Measurements from ENCODE around the gene HERPUD2.

DNA sequence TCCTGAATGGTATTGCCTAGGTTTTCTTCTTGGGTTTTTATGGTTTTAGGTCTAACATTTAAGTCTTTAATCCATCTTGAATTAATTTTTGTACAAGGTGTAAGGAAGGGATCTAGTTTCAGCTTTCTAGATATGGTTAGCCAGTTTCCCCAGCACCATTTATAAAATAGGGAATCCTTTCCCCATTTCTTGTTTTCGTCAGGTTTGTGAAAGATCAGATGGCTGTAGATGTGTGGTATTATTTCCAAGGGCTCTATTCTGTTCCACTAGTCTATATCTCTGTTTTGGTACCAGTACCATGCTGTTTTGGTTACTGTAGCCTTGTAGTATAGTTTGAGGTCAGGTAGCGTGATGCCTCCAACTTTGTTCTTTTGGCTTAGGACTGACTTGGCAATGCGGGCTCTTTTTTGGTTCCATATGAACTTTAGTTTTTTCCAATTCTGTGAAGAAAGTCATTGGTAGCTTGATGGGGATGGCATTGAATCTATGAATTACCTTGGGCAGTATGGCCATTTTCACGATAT, 33.9 kb downstream of the HERPUD2 start:
- PRO-cap: no peak

- PRO-cap: no peak
Measured at GRCh38 chr7:35664175-35665003, 30.5 kb downstream of the HERPUD2 start.

DNA sequence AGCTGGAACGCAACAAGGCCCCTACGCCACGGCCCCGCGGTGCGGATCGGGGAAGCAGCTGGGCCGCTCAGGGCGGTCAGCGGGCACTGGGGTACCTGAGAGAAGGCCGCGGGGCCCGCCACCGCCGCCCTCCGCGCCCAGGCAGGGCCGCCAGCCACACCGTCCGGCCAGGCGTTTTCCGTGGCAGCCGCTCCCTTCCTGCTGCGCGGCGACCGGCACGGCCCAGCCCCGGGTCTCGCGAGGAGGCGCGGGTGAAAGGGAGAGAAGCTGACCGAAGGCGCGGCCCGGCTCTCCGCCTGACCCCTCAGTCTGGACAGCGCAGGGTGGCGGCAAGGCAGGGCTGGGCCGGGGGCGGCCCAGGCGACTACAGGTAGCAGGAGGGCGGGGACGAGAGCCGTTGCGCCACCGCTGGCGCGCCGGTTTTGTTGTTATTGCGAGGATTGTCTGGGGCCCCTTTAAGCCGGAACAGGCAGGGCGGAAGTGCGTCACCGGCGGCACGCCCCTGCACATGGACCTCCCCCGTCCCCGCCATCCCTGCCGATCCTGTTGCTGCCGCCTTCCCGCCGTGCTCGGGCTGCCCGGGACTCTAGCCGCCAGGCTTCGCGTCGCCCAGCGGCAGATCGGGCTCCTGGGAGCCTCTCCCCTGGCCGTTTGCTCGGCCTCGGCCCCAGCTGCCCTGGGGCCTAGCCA, at the start of gene HERPUD2:
TSS of gene HERPUD2 (minus strand) at position 430 of the 690 bp plus-strand sequence.
- PRO-cap: bidirectional peak, plus-strand start at position 240 of the sequence, minus-strand start at position 213 of the sequence; bidirectional peak, plus-strand start at position 540 of the sequence, minus-strand start at position 433 of the sequence

- PRO-cap: no peak
Measured at GRCh38 chr7:35725129-35725774, 30.3 kb upstream of the HERPUD2 start.

DNA sequence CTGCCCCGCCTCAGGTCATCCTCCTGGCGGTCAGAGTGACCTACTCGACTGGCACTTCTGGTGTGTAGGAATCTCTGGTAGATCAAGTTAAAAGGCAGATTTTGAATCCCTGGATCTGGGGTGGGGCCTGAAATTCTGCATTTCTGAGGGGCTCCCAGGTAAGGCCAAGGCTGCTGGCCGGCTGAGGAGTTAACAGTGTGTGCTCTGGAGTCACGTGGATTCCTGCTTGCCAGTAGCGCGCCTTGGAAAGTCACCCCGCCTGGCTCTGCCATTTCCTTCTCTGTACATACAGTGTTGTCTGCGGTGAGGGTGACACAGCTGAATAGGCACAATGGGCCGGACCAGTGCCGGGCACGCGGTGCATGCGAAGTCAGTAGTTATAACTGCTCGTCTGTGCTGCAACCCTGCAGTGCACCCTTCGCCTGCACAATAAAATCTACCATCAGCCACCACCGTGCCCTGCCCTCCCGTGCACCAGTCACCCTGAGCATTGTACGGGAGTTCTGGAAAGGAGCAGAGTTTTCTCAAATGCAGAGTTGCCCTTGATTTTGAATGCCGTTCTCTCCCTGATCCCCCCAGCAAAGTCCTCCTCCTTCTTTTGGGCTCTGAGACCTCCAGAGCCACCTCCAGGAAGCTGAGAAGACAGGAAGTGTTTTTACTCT, 67.9 kb upstream of the EEPD1 start:
- PRO-cap: no peak

DNA sequence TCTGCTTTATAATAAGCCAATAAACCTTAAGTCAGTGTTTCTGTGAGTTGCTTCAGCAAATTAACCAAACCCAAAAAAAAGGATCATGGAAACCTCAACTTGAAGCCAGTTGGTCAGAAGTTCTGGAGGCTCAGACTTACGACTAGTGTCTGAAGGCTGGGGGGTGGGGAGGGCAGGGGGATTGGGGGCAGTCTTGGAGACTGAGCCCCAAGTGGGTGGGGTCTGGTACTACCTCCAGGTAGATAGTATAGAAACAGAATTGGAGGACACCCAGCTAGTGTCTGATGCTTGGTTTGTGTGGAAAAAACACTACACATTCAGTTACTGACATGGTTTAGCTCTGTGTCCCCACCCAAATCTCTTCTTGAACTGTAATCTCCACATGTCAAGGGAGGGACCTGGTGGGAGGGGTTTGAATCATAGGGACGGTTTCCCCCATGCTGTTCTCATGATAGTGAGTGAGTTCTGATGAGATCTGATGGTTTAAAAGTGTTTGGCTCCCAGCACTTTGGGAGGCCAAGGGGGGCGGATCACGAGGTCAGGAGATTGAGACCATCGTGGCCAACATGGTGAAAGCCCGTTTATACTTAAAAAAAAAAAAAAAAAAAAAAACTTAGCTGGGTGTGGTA, 19.8 kb downstream of the EEPD1 start:
- PRO-cap: no peak

- PRO-cap: no peak
Measured at GRCh38 chr7:36219217-36220093, 66.4 kb downstream of the EEPD1 start.

DNA sequence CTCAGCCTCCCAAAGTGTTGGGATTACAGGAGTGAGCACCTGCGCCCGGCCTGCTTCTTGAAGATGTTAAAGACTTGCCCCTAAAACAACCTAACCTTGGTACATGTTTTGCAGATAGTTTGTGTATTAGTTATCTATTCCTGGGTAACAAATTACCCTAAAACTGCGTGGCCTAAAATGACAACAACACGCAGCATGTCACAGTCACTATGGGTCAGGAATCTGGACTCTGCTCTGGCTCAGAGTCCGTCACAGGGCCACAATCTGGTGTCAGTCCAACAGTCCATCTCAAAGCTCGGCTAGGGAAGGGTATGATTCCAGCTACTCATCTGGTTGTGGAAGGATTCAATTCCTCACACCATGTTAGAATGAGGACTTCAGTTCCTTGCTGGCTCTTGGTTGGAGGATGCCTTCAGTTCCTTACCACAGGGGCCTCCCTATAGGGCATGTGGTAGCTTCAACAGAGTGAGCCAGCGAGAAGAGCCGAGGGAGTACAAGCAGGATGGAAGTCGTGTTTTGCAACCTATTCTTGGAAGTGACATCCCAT, 71.2 kb downstream of the ANLN start:
- PRO-cap: no peak

DNA sequence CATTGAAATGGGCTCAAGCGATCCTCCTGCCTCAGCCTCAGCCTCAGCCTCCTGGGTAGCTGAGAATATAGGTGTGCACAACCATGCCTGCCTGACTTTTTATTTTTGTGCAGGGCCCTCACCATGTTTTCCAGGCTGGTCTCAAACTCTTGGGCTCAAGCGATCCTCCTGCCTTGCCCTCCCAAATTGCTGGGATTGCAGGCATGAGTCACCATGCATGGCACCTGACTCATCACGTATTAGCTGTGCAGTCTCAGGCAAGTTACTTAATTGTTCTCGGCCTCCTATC, 117.1 kb downstream of the ANLN start:
- PRO-cap: no peak

DNA sequence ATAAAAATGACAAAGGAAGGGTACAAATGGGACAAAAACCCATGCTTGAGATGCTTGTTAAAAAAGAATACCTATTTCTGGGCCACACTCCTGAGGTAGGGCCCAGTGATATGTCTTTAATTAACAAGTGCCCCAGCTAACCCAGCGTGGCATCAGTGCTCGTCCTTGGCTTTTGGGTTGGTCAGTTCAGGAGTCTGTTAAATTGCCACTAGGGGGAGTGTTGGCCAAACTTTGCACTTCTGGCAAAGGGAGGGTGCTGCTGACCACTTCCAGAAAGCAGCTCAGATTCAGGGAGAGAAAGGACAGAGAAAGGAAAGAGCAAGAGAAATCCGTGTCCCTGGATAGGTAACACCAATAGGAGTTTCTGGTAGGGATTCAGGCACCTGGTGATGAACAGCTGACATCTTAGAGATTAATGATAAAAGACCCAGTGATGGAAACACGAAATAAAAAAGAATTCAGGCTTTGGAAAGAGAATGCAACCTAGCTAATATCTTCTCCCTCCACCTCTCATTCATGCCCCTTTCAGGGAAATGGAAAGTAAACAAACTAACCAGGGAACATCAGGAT, 243.1 kb upstream of the AOAH start:
- PRO-cap: no peak

- PRO-cap: no peak
Measured at GRCh38 chr7:37052606-37053132, 328.4 kb upstream of the AOAH start.

DNA sequence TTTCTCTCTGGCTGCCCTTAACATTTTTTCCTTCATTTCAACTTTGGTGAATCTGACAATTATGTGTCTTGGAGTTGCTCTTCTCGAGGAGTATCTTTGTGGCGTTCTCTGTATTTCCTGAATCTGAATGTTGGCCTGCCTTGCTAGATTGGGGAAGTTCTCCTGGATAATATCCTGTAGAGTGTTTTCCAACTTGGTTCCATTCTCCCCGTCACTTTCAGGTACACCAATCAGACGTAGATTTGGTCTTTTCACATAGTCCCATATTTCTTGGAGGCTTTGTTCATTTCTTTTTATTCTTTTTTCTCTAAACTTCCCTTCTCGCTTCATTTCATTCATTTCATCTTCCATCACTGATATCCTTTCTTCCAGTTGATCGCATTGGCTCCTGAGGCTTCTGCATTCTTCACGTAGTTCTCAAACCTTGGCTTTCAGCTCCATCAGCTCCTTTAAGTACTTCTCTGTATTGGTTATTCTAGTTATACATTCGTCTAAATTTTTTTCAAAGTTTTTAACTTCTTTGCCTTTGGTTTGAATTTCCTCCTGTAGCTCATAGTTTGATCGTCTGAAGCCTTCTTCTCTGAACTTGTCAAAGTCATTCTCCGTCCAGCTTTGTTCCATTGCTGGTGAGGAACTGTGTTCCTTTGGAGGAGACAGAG, 280.8 kb downstream of the ELMO1 start:
- PRO-cap: no peak

GRCh38 chr7:37336279-37336796, 112.3 kb downstream of the ELMO1 start:
- PRO-cap: bidirectional peak, plus-strand start at chr7:37336515, minus-strand start at chr7:37336357

DNA sequence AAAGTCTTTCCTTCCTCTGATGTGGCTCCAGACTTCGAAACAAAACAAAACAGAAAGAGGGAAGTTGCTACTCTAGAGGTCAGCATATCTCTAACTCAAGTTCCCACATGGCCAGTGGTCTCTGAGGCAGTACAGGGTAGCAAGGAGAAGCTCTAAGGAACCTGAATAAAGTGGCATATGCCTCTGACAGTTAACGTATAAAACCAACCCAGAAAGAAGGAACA, 56.6 kb downstream of the ELMO1 start:
- PRO-cap: no peak

DNA sequence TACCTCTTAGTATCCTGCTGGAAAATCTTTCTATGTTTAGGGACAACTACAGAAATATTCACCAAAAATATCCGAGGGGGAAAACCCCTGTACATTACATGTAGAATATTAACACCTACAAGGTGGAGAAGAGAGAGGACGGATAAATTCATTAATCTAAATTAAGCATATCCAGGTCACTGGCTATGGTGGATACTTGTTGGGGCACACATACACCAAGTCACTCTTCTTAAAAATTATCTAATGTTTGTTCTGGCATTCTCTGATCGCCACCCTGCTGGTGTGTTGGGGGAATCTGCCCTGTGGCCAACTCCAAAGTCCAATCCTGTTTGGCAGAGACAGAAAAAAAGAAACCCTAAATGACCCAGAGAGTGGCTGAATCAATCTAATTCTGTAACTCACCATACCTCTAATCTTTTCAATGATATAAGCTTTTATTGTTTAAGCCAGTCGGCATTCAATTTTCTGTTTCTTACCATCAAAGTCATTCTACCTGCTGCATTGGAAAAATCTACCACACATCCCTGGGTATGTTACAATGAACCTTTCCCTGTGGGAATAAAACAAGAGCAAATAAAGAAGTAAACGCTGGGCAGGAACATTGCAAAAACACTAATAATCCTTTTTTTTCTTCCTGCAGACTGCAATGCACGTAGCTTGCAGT, 34.3 kb downstream of the ELMO1 start:
- PRO-cap: no peak

DNA sequence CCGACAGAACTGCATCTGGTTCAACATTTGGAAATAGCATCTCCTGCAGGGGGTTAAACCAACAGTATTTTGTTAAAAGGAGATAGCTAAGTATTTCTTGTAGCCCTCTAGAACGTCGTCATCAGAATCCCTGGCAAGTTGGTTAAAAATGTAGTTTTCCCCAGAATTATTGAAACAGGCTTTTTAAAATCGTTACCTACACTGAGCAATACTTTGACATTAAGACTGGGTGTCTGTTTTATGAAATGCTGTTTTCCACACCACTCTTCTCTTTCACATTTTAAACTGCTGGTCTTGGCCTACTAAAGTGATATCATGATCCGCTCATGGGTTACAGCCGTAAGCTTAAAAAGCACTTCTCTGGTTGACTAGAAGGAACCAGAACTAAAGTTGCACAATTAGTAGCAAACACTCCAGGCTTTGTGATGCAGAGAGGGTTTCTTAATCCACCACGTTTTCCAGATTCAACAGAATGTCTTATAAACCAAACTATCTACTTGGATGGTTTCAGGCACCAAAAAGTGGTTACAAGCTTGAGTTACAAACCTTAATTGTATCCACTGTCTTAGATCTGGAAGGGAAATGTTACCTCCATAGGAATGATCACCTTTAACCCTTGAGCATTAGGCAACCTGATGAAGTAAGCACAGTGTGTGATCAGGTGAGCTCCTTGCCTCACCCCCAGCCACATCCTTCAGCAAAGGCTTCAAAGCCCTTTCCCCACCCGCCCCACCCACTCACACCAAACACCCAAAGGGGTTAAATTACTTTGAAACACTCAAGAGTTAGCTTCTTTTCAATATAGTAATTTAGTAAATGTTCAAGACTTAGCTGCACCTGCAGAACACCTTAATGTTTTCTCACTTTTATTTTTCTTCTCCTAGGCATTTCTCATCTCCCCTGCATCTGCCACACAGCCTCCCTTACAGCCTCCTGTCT, 3.5 kb downstream of the ELMO1 start:
- PRO-cap: no peak

DNA sequence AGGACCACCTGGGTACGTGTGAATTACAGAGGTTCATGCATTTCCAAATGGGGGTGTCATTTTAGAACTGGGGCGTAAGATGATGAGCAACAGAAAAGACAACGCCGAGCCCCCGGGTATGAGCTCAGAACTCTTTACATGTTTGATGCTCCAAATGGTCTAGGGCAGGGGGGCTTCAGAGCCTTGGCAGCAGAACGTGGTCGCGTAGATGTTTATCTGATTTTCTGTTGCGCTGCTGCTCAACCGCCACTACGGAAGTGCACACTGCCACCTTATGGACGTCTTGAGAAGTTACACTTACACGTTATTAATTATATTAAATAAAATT, 15.0 kb upstream of the NME8 start:
- PRO-cap: no peak

DNA sequence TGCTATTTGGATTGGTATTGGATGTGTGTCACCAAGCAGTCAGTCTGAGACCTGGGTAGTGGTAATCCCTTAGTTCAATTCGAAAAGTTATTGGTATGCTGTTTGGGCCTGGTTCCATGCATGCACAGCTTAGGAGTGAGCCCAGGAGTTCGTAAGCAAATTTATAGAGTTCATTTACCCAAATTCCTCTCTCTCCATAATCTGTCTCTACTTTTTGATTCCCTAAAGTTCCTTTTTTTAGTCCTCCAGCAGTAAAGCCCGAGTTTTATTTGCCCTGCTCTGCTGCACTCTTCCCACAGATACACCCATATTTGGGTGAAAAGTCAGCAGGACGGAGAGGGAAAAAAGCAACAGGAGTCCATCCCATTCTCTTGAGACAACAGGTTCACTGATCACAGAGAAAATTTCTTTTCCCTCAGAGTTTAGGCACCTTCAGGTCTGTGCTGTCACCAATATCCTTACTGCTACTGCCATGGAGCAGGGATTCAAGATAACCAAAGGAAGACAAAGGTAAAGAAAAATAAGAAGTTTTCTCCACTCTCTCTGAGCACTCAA, 82.5 kb downstream of the EPDR1 start:
- PRO-cap: no peak

- PRO-cap: no peak
Measured at GRCh38 chr7:38215625-38216252, 37.7 kb downstream of the STARD3NL start.

DNA sequence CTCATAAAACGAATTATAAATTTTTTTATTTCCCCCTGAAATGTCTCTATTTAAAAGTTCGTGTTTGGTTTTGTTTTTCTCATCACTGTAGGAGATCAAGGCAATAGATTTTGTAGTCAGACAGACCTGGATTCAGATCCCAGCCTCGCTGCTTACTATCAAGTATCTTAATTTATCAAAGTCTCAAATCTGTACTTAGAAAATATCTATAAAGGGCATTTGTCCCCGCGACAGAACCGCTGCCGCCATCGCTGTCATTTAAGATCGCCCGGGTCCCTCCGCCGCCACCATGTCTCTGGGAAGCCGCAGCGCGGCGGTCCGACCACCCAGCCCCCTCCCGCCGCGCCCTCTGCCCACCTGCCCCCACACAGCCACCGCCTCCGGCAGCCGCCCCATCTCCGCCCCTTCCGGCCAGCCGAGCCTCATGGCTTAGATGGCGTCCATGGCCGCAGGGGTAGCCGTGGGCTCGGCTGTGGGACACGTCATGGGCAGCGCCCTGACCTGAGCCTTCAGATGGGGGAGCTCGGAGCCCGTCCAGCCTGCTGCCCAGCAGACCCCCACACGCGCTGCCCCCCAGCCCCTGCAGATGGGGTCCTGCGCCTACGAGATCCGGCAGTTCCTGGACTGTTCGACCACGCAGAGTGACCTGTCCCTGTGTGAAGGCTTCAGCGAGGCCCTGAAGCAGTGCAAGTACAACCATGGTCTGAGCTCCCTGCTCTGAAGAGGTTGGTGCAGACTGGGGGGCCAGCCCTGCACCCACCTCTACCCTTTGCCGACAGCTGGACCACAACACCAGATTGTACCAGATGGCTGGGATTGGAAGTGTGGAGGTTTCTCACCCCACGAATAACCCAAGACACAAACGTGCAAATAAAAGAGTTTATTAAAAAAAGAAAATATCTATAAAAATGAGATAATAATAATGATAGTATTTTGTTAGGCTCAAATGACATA, 133.3 kb downstream of the STARD3NL start:
- PRO-cap: bidirectional peak, plus-strand start at position 433 of the sequence, minus-strand start at position 351 of the sequence